SJSA1 (cell line): Measurements from ENCODE around the genes RPAP3 and ENDOU.

GRCh38 chr12:46797720-46798984 lies 27.6 kb downstream of the SLC38A4 start:
- RAMPAGE, long total RNA, result no peak

DNA sequence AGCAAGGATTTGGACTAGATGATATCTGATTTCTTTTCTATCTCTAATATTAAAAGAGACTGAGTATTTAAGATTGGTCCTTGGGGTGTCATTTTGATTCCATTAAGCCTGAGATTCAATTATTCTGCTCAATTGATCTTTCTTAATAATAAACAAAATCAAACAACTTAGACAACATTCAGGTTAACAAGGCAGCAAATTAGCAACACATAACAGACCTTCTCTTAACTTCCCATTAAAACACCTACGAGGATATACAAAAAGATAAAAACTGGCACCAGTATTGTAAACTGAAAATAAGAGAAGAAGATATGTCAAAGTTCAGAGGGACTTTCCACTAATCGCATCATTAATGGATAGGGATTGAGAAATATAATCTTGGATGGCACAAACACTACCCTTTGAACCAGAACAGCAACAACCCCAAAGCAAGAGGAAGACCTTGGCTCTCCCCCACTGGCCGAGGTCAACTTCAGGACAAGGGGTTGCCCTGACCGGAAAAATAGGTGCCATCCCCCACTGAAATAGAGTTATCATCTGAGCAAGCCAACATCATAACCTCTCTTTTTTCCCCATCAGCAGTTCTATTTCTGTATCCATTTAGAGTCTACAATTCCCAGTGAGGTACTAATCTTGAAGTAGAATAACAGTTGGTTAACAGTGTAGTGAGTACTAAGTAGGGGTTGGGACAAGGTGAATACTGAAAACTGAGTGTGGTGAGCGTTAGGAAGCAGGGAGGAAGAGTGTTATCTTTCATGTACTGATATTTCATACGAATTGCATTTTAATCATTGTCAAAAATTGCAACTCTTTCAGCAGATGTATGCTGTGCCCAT lies 72.4 kb upstream of the PCED1B start:
- RAMPAGE, long total RNA, result no peak

GRCh38 chr12:47189723-47190248 lies 110.0 kb upstream of the AMIGO2 start:
- RAMPAGE, long total RNA, result no peak

GRCh38 chr12:47353513-47354034 lies 273.8 kb upstream of the AMIGO2 start:
- RAMPAGE, long total RNA, result no peak

- RAMPAGE, long total RNA, result no peak
These were observed 282.4 kb upstream of the AMIGO2 start for GRCh38 chr12:47362046-47362605.

GRCh38 chr12:47383900-47384311 lies 304.1 kb upstream of the AMIGO2 start:
- RAMPAGE, long total RNA, result no peak

- RAMPAGE, long total RNA, result no peak
These were observed 108.8 kb downstream of the RPAP3 start for GRCh38 chr12:47597143-47597342.

DNA sequence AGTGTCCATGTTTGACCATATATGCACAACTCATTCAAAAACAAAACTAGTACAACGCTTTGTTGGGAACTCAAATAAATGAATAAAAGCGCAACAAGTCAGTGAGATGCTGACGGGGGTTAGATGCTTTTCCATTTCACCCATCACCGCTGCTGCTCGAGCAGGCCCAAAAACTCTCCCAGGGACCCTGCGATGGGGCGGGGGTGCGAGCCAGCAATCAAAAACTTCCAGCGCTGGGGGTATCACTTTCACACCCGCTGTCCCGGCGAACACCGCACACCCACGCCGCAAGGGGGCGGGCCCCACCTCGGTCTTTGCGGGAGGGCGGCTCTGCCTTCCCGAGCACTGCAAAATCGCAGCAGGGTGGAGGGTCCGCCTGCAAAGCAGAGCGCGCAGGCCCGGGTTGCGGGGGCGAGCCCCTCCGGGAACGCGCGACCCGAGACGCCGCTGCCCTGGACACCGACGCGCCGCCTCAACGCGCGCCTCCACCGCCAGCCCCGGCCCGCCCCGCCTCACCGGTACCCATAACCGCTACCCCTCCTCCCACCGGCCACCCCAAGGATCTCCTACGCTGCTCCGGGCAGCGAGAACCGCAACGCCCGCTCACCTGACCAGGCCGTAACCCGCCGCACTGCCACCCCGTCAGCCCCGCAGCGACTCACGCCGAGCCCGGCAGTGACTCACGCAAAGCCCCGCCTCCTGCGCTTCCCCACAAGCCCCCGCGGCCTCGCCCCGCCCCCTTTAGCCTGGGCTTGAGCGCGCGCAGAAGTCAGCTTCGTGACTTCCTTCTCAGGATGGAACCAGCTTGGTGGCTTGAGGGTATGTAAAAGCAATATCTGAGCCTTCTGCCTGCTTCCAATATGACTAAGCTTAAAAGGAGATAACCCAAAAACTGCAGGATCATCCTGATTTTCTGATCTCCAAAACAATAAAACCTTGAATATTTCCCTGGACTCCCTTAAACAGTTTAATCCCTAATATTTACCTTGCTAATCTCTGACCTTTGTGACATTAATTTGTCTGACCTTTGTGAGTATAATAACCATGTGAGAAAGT lies at the start of gene RPAP3:
Gene RPAP3 (minus strand): TSS at position 686 of the 1,056 bp plus-strand sequence.
- RAMPAGE, long total RNA, result start-site peak on the minus strand centred at position 658 of the sequence, 16 bp wide, 60 and 27 reads in 2 replicates

DNA sequence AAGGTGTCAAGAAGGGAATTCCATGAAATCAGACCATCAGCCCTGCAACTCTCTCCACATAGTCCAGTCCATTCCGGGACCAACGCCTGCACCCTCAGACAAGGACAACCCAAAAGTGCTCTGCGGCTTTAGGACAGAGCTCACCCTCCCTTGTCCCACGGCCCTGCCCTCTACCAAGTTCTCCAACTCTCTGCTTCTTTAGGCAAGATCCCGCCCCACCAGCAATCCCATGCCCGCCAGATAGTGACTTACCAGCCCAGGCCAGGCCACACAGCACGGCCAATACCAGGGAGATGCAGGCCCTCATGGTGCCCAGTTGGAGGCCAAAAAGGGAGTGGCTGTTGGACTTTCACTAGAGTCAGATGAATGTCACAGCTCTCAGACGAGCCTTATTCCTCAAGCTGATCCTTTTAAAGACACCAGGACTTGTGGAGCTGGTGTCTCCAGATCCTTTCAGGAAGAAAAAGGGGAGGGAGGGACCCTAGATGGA lies at the start of gene ENDOU:
Gene ENDOU (minus strand): TSS at position 384 of the 490 bp plus-strand sequence.
- RAMPAGE, long total RNA, result no peak

GRCh38 chr12:47777723-47778515 lies 4.9 kb downstream of the SLC48A1 start:
- RAMPAGE, long total RNA, result no peak

DNA sequence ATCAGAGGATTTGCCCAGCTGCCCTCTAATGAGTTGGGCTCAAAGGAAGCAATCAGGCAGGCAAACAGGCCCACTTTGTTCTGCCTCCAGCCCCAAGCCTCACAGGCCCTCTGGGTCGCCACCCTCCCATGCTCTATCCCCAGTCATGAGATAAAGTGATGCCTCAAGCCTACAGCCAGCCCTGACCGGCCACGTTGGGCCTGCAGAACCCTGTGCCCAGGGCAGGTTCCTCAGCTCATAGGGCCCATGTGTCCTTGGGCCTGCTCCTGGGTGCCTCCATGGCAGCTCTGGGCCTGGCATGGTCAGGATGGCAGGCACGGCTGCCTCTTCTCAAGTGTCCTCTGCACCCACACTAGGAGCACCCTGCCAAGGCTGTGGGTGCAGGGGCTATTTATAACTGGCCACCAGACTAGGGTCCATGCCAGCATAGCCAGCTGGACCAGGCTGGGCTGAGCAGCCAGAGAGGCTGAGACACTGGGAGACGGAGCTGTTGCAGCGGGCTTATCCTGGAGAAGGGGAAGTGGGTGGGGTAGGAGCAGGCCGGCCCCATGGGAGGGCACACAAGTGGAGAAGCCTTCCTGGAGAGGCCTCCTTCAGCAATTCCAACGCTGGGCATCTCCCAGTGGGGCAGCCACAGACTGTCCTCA lies 20.2 kb downstream of the HDAC7 start:
- RAMPAGE, long total RNA, result no peak

GRCh38 chr12:47841578-47842244 lies 22.0 kb upstream of the HDAC7 start:
- RAMPAGE, long total RNA, result no peak

- RAMPAGE, long total RNA, result no peak
These were observed 26.8 kb upstream of the HDAC7 start for GRCh38 chr12:47846139-47847196.

DNA sequence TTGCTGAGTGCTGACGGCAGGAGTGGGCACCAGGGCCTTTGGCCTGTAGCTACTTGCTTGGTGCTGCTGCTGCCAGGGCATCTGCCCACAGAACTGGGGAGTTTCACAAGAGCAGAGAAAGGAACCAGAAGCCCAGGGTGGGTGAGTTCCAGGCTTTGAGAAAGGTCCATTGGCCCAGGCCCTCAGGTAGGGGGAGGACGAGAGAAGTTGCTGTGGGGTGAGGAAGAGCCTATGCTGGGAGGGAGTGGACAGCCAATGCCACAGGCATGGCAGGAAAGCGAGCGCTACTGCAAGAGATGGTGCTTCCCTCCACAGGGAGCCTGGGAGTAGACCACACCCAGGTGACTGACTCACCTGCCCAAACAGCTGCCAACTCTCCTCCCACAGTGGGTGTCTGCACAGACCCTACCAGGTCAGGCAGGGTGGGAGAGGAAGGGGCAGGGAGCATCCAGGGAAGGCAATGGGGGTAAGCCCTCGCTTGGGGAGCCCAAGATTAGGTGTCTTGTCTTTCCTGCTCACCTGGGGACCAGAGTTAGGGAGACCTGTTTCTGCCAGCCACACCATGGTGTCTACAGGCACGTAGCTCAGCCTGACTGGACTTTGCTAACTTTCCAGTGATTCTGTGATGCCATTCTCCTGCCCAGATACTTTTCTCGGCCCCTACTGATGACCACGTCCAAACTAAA lies 39.1 kb upstream of the HDAC7 start:
- RAMPAGE, long total RNA, result no peak

- RAMPAGE, long total RNA, result no peak
These were observed 8.2 kb downstream of the VDR start for GRCh38 chr12:47896512-47897163.

DNA sequence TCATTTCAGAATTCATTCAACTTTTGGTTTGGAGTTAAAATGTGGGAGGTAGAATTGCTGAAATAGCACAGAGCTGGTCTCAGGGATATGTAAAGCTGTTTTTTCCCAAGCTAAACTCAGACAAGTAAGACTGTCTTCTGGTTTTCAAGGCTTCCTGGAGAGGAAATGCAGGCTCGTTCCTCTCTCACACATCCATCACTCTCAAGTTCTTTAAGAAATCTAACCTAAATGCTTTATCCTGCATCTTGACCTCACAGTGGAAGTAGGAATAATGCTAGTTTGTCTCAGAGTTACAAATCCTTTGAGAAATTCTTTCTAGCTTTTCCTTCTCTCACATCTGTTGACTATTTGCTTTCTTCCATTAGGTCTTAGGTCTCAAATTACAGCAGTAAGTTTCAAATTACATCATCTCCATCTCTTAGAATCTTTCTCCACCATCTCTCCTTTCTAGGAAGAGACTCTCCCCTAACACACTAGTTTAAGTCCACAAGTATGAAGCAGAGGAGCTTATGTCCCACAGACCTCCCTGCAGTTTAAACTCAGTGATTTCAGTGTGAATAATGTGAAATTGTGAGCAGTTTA lies 7.4 kb upstream of the CCDC184 start:
- RAMPAGE, long total RNA, result no peak

DNA sequence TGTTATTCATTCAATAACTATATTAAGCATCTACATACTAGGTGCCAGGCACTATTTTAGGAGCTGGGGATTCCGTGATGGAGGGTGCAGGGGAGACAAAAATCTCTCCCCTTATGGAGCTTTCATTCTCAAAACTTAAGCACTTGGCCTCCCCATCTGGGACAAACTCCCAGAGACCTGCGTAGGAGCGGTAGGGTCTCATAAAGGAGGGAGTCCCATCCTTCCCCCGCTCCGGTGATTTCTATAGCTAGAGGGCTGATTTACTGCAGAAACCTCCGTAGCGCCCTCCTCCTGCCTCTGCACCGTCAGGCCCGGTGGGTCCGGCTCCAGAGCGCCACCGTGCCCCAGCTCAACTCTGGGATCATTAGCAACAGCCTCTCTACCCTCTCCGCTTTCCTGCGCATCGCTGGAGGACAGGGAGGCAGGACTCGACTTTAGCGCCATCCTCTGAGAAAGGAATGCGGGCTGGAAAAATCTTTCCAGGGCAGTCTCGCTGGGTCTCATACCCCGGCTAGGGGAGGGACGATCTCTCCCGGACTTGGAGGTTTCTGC lies 527 bp upstream of the CCDC184 start:
- RAMPAGE, long total RNA, result no peak

- RAMPAGE, long total RNA, result no peak
These were observed 4.4 kb downstream of the OR10AD1 start for GRCh38 chr12:48198426-48199260.

DNA sequence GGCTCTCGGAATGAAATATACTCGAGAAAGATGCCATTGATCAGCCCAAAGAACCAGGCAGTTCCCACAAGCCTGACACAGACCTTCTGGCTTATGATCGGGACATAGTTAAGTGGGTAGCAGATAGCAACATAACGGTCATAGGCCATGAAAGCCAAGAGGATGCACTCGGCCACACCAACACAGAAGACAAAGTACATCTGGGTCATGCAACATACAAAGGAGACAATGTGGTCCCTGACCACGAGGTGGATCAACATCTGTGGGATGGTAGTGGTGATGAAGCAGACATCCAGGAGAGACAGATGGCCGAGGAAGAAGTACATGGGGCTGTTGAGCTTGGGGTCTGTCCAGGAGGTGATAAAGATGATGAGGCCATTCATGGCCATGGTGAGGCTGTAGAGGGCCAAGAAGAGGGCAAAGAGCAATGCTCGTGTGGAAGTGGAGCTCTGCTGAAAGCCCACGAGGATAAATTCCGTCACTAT lies 260 bp downstream of the OR10AD1 start:
- RAMPAGE, long total RNA, result no peak

GRCh38 chr12:48678891-48679421 lies 3.1 kb downstream of the KANSL2 start:
- RAMPAGE, long total RNA, result no peak